ENCODE results near the genes BUD31, TMEM225B and CNPY4.

GRCh38 chr7:99408511-99409305 is at the start of gene BUD31:
TSS of gene BUD31 (plus strand) at chr7:99408969.
- RRBS = 3% methylated on average over 23 of the region's 66 CpGs

GRCh38 chr7:99473151-99473782 is 577 bp downstream of the ZNF789 start:
- RRBS = no CpG with 5 or more reads among the region's 25 CpGs

- RRBS = no CpG with 5 or more reads among the region's 15 CpGs
These were observed 12.6 kb downstream of the ZNF789 start for GRCh38 chr7:99485083-99485925.

DNA sequence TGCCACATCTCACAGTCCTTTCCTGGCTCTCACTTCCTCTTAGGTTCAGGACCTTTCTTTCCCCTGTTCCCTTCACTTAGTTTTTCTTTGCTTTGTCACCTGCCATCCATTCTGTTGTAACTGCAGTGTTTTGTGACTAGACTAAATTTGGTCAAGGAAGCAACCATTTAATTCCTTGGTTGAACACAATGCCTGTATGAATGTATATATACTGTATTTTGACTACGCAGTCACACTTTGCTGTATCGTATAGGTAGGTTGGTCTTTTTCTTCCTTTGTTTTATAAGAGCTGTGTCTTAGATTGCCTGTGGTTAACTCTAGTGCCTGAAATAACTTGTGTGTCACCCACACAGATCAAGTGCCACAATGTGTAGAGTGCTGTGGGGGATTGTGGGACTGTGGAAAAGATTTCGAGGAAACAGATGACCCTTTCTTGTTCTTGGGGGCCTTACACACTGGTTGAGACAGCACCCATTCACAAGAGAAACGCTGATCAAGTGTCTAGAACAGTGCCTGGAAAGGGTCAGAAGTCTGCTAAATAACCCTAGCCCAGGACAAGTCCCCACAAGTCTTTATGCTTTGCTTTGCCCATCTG is 2.7 kb downstream of the ZNF655 start:
- RRBS = no CpG with 5 or more reads among the region's 4 CpGs

DNA sequence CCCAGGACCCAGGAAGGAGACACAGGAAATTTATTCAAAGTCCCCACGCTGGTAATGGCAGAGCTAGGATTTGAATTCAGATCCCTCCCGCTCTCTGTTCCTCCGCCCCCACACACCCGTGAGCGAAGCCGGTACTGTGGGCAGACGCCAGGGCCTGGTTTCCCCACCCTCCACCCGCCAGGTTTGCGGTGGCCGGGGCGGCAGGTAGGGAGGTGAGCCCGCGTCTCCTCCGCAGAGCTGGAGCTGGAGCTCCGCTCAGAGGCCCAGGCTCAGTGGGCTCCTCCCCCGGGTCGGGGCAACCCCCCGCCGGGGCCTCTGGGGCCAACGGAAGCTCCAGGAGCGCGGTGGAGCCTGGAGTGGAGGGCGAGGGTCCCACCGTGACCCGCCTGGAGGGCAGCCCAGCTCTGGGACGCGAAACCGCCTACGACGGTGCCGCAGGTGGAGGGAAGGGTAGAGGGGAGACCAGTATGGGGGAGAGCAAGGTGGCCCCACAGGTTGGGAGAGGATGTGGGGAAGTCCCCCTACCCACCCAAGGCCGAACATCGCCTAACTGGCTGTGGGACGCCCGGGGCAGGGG is at the start of gene TMEM225B:
Gene TMEM225B (plus strand): TSS at position 324 of the 577 bp plus-strand sequence.
- RRBS = 38% methylated on average over 10 of the region's 35 CpGs

DNA sequence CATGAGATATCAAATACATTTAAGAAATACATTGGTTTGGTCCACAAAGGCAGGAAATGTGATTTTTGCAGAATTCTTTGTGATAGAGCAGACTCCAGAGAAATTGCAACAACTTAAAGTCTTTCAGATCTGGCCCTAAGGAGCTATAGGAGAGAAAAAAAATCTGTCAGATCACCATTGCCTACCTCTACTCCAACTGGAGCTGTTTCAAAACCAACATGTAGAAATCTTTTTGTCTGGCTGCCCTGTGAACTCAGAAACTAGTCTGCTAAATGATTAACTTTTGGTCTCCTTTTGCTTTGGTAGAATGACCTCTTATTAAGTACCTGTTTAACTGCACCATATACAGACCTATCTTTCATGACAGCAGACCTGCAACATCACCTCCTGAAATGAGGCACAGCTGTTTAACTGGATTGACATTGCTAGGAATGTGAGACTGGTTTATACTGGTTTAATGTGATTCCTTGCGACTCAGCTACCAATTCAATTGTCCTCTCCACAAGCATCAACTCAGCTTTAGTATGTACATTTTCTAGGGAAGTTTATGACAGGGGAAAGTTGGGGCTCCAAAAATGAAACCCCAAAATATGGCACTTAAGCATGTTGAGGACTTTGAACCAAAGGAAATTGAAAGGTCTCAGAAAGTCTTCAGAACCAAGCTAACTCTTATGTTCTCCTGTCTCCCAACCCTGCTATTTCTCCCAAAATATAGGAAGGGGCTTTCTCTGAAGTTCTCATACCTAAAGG is 1.8 kb downstream of the CYP3A43 start:
- RRBS = no CpG with 5 or more reads among the region's 1 CpG

GRCh38 chr7:99897875-99898279 is 21.0 kb upstream of the OR2AE1 start:
- RRBS = no CpG with 5 or more reads among the region's 3 CpGs

DNA sequence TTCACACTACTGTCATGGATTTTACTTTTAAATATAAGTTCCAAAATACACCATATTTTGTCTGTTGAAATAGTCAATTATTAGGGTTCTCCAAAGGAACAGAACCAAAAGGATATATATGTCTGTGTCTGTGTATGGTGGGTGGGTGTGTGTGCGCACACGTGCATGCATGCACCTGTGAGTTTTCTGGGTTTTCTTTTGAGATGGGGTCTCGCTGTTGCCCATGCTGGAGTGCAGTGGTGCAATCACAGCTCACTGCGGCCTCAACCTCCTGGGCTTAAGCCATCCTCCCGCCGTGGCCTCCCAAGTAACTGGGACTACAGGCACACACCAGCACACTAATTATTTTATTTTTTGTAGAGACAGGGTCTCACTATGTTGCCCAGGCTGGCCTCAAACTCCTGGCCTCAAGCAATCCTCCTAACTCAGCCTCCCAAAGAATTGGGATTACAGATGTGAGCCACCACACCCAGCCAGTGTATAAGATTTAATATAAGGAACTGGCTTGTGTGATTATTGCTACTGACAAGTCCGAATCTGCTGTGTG is 19.6 kb downstream of the TRIM4 start:
- RRBS = no CpG with 5 or more reads among the region's 7 CpGs

DNA sequence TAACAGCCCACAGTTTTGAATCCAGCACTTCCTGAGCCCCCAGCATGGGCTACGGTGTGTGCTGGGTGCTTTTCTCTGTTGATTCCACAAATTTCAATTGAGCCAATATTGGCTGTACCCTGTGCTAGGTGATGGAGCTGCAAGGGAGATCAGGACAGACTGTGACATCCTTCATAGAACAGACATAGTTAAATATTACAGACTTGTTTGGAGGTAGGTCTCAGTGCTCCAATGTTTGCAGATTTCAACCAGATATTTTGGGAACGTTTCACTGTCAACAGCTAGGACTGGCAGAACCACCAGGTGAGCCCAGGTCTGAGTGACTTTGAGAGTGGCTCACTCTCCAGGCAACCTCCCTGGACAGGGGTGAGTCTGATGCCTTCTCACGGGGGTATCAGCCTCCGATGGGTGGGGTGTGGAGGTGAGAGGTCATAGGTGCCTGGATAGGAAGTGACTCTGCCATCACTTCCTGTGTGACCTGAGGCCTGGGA is 4.7 kb downstream of the AZGP1 start:
- RRBS = no CpG with 5 or more reads among the region's 4 CpGs

DNA sequence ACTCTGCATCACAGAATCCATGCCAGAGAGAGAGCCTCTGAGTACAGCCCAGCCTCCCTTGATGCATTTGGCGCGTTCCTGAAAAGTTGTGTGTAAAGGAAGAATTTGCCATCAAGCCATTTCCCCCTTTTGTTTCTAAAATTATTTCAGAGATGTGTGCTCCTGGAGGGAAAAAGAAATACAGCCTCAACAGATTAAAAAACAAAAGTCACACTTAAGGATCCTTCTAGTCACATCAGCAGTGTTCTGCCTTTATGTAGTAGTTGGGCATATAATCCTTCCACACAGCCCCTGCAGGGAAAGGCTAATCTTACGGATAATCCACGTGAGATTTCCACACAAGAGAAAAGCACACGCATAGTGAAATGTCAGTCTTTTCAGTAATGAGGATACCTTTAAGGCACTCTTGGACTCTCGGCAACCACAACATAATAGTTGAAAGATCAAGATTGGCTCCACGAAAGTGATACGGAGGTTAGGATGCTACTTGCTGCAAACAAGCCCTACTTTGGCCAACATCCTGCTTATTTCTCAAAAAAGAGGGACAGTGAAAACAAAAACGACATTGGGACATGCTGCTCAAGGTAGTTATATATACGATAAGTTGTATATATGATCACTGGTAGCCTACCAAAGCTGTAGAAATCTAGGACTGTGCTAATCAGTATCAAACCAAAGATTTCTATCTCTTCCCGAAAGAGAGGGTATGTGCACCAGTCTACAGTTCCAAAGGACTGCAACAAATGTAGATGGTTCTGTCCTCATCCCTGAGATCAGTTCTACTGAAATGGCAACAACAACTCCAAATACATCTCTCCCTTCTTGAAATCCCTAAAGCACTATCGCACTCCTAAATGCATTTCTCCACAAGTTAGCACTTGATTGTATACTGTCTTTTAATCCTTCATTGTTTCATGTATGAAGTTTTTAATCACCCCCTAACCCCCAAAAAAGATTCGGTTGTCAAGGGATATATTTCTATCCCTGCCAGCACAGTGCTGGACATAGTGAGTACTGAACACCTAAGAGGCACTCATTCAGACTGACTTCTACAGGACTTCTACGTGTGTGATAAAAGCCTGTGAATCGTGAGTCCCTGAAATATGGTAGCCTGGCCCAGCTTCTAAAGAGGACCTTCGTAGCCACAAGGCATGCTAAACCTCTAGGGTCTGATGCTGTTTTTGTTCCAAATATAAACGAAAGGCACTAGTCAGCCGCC is 15.1 kb upstream of the ZSCAN21 start:
- RRBS = no CpG with 5 or more reads among the region's 18 CpGs

- RRBS = 2% methylated on average over 2 of the region's 44 CpGs
These were observed at the start of gene CNPY4 for GRCh38 chr7:100119470-100120694. TSS of gene CNPY4 (plus strand) at chr7:100119634.

GRCh38 chr7:100155775-100156278 is 2.7 kb downstream of the TRAPPC14 start:
- RRBS = 81% methylated on average over 1 of the region's 11 CpGs

DNA sequence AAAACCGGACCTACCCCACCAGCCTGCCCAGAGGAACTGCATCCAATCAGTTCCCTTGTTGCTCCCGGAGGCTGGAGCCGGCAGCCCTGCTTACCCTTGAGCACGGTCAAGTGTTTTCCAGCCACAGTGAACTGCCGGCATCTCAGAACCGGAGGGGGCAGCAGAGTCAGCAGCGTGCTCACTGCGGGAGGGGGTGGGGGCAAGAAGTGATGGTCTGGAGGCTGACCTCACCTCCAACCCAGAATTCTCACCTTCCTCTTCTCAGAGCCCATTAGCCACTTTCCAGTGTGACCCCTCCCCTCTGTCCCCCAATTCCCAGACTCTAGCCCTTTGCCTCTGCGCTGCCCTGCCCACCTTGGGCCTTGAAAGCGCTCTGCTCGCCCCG is 1.3 kb downstream of the TRAPPC14 start:
- RRBS = 23% methylated on average over 5 of the region's 12 CpGs

DNA sequence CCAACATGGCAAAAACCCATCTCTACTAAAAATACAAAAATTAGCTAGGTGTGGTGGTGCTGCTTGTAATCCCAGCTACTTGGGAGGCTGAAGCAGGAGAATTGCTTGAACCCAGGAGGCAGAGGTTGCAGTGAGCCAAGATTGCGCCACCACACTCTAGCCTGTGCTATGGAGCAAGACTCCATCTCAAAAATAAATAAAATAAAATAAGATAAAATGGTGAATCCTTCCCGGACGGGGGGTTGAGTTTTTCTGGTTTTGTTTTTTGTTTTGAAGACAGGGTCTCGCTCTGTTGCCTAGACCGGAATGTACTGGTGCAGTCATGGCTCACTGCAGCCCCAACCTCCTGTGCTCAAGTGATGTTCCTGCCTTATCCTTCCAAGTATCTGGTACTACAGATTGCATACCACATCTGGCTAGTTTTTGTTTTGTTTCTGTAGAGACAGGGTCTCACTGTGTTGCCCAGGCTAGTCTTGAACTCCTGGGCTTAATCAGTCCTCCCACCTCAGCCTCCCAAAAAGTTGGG is 14.7 kb downstream of the STAG3 start:
- RRBS = 88% methylated on average over 2 of the region's 5 CpGs

GRCh38 chr7:100208883-100209795 is 10.6 kb upstream of the PVRIG start:
- RRBS = no CpG with 5 or more reads among the region's 12 CpGs

- RRBS = no CpG with 5 or more reads among the region's 15 CpGs
These were observed 26.6 kb downstream of the PVRIG start for GRCh38 chr7:100246192-100246935.

- RRBS = 100% methylated on average over 1 of the region's 12 CpGs
These were observed 37.8 kb upstream of the SPDYE3 start for GRCh38 chr7:100269559-100270213.

GRCh38 chr7:100345707-100346248 is 12.1 kb upstream of the PILRB start:
- RRBS = no CpG with 5 or more reads among the region's 7 CpGs

GRCh38 chr7:100354774-100355411 is 3.0 kb upstream of the PILRB start:
- RRBS = no CpG with 5 or more reads among the region's 7 CpGs

GRCh38 chr7:100360018-100360871 is 2.3 kb downstream of the PILRB start:
- RRBS = no CpG with 5 or more reads among the region's 4 CpGs